Paraaortic lymph node (tissue), 1 donor: ENCODE data around the gene VWDE.

- PRO-cap, result bidirectional peak, plus-strand start at chr7:5695733, minus-strand start at chr7:5695543; bidirectional peak, plus-strand start at chr7:5696224, minus-strand start at chr7:5696061
These were observed 86.0 kb downstream of the RNF216 start for GRCh38 chr7:5695132-5696261.

GRCh38 chr7:6164443-6165277, 59.9 kb downstream of the USP42 start:
- PRO-cap, result no peak

GRCh38 chr7:6257674-6258057, 14.8 kb downstream of the CYTH3 start:
- PRO-cap, result no peak

DNA sequence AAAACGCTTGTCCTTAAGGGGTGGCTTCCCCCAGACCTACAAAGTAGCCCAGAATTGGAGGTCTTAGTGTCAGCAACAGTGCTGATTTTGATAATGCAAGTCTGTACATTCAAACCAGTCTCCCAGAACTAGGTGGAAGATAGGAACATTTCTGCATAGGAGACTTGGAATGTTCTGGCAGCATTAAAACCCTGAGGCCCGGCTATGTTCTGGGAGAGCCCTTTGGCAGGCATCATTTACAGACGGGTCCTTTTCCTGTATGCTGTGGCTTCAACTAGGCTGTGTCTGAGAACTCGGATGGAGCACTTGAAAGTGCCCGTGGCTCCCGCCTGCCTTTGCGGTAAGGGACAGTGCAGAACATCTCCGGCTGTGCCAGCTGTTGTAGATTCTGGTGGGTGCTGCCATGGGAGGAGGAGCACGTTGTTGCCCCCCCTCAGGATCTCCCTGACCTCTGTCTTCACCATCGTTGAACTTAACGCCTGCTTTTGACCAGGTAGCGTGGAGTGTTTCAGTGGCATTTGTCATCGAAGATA, 23.7 kb downstream of the RAC1 start:
- PRO-cap, result no peak

- PRO-cap, result no peak
These were observed 3.9 kb upstream of the ZNF853 start for GRCh38 chr7:6611588-6611842.

- PRO-cap, result no peak
These were observed 562 bp upstream of the ZNF316 start for GRCh38 chr7:6636539-6636972.

GRCh38 chr7:6655651-6656448, 18.7 kb downstream of the ZNF316 start:
- PRO-cap, result no peak

DNA sequence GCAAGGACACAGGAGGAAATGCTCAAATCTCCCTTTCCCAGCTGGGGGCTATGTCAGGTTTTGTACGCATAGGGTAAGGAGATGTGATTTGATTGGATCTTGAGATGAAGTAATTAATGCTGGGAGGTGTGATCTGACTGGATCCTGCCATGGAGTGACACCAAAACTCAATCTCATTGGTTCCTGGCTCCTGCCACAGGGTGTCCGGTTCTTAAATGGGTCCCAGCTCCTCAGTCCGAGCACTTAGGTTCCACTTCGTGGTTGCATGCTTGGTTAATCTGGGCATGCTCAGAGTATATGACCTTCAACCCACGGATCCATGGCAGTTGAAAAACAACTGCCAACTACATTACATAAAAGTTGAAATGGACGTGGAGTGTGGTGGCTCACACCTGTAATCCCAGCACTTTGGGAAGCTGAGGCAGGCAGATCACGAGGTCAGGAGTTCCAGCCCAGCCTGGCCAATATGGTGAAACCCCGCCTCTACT, 3.1 kb upstream of the ZNF12 start:
- PRO-cap, result no peak

DNA sequence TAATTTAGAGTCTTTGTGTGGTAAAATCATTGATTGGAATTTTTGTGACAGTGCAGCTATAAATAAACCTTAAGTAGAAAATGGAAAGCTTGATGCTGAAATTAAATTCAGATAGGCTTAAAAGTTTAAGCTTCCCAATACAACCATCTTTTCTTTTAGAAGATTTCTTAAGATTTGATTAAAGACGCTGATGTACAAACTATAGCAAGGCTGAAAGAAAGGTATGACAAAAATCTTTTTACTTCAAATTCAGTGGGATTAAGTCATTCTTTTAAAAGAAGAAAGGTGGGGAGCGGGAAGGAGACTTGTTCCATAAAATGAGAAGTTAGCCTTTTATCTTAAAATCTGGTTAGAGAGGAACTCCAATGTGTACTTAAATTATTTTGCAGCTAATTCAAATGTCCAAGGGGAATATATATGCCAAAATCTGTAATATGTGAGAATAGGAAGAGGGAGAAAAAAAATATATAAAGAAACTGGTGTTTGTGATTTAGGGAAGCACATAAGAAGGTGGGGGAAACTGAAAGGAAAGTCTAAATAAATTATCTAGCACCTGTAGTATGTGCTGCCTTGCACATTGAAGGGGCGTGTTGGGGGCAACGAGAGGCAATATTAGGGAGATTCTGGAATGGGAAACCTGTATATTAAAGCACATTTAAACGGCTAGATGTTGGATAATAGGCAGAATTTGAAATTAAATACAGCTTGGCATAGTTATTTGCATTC, 2.5 kb downstream of the C1GALT1 start:
- PRO-cap, result no peak

DNA sequence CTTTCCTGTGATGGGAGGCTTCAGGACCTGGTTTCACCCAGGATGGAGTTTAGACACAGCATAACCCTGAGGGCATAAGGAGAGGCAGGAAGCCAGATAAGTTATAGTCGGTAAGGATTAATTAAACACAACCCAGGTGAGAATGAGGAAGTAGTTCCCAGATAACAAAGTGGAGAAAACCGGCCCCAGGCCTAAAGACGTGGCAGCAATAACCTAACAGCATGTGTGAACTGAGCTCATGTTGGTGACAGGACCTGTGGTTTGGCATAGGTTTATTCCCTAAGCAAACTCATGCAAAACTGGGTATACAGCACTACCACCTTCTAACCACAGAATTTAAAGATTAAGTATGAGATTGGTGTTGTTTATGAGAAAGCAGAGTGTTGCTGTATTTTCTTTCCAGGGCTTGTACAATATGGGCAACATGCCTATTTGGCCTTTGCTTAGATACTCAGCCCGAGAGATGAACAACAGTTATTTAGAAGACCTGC, 119.4 kb downstream of the COL28A1 start:
- PRO-cap, result no peak

DNA sequence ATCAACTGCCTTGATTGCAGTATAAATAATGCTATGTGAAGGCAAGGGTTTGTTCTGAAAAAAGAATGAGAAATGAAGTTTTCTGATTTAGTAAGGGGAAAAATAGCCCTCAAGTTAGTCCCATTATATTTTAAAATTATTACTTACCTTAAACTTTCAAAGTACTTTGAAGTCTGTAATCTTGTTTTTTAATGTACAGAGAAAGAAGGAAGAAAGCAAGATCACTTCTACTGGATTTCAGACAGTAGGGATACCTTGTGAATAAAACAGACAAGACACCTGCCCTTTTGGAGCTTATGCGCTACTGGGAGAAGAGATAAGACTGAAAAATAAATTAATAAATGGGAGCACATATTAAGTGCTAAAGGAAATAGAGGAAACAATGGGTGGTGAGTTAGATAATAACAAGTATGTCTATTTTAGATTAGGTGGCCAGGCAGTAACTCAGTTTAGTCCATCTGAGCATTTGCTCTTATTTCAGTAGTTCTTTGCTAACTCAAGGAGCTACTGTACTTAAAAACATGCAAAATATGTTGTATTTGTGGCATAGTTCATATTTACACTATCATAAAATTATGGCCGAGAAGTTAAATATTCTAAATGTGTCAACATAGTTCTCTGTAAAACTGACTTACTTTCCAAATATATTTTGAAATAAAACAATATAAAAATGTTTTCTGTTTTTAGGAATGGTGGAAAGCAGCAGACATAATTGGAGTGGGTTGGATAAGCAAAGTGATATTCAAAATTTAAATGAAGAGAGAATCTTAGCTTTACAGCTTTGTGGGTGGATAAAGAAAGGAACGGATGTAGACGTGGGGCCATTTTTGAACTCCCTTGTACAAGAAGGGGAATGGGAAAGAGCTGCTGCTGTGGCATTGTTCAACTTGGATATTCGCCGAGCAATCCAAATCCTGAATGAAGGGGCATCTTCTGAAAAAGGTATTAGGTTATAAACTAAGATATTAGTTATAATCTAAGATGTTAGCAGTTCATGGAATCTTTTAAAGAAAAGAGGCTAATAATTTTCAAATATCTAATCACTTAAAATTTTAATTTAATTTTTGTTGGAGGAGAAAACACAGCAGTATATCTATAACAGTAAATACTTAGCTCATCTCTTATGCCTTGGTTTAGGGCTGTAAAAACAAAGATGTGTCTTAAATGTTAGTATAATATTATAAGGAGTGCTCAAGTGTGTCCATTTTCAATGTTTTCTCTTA, 16.2 kb downstream of the MIOS start:
- PRO-cap, result no peak

- PRO-cap, result no peak
These were observed 49.2 kb upstream of the GLCCI1 start for GRCh38 chr7:7919374-7919868.

GRCh38 chr7:8014934-8015570, 46.5 kb downstream of the GLCCI1 start:
- PRO-cap, result no peak

DNA sequence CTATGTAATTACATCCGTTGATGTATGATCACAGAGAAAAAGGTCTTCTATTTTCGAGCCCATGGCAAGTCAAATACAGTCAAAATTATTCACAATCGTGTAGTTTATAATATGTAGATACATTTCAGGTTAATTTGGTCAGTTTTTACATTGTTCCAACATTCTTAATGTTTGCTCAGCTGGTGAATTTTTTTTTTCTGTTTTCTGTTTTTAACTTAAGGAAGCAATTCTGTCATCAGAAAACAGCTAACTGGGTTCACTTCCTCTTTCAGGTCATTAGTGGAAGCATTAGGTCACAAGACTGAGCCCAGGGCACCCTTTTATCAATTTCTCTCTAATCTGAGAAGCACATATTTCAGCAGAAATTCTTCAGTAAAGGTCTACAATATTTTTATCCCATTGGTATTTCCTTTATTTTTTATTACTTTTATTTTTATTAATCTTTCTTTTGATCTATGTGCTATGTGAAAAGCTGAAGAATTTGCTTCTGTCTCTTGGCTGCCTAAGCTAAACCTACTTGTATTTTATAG, 84.8 kb downstream of the ICA1 start:
- PRO-cap, result no peak

GRCh38 chr7:8255179-8255733, 6.7 kb downstream of the ICA1 start:
- PRO-cap, result no peak

- PRO-cap, result no peak
These were observed 160.1 kb downstream of the NDUFA4 start for GRCh38 chr7:10779724-10780449.

DNA sequence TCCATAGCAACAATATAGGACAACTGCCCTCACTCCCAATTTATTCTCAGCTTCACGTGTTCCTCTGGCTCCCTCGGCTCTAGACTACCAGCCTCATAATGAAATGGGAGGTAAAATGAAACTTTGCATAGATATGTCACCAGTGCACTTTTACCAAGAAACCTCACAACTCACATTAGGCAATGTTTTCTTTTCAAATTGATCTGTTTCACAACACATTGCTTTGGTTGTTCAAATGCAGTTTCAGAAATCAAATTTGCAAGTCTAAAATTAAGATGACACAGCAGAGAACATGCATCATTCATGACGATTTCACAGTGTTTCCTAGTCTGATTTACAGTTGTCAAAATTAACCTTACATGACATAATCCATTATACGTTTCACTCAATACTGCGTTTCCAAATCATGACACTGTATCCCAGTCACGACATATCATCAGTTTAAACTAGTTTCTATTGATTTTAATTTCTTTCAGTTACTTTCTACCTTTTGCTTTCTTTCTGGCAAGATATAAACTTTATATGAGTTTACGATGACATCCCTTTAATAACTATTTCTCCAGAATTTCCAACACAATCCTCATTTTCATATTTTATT, 211.0 kb downstream of the THSD7A start:
- PRO-cap, result no peak

DNA sequence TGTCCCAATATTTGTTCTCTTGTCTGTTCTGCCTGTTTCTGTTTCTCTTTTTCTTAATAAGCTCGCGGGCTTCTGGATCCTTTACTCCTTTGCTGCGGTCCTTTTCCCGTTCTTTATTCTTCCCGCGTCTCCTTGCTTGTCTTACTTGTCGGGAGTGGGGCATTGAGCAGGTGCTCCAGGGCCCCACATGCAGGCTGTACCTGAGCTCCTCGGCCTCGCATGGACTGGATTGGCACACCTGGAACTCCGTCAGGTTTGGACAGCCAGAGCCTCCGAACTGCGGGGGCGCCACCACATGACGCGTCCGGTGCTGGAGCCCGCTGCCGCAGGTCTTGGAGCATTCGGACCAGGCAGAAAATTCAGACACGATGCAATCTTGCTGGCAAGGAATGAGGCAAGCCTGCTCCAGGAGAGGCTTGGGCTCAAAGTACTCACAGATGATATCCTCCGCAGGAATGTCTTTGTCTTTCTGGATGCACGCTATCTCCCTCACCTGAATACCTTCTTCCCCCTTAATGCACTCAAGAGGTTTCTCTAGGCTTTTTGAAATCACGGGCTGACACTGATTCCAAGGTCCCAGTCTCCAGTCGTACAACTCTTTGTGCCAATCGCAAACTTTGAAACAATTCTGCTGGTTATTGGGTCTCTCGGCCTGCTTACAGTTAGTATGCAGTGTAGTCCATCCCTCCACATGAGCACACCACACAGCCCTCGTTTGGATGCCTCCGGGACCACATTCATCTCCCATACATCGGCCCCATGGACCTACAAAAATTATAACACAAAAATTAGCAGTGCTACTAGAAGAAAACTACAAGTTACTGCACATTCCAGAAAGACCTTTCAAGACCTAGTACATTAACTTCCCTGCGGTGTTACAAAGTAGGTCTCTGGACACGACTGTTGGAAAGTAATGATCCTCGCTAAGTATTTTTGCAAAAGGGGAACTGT, 195.5 kb downstream of the THSD7A start:
- PRO-cap, result no peak

GRCh38 chr7:11830438-11830978, 1.5 kb downstream of the THSD7A start:
- PRO-cap, result unidirectional peak, plus-strand start at chr7:11830738

DNA sequence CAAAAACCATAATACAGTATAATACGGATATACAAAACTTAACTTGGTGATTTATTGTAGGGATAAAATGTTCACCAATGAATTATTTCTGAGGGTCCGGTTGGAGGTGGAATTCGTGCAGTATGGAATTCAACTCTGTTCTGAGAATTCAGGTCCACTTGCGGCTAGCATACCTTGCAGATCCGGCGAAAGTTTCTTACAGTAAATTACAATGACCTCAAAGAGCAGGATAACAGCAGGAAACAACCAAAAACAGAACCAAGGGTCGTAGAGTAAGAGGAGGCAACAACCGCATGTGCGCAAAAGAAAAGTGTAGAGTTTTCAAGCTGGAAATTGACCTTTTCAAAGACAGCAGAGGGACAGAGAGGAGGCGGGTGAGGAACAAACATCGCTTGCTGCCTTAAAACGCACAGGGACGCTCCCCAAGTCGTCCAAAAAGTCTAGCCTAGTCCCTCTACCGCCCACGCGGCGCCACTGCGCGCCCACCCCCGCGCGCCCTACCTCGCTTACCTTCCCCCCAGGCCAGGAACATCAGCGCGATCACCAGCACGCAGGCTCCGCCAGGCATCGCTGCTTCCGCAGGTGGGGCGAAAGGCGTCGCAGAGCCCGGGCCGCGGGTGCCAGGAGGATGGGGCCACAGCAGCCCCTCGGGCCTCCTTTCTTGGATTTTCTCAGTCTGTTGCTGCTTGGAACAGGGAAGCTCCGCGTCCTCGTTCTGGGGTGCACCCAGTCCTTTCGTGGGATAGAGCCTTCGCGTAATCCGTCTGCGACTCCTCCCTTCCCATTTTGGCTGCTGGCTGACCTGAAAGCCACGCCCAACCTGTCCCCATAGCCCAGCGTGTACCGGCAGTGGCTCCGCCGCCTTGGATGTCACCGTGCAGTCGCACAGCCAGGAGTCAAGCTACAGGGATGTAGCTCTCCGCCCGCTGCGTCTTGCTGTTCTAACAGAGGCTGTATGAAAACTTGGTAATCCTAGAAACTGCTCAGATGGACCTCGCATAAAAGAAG, at the start of gene VWDE:
TSS of gene VWDE (minus strand) at position 717 of the 1,008 bp plus-strand sequence.
- PRO-cap, result no peak